Brain (tissue), 1 donor: ENCODE data around the gene DTYMK.

- RRBS = 29% methylated on average over 5 of the region's 13 CpGs
Measured at GRCh38 chr2:241542269-241542508, 16.4 kb upstream of the BOK start.

DNA sequence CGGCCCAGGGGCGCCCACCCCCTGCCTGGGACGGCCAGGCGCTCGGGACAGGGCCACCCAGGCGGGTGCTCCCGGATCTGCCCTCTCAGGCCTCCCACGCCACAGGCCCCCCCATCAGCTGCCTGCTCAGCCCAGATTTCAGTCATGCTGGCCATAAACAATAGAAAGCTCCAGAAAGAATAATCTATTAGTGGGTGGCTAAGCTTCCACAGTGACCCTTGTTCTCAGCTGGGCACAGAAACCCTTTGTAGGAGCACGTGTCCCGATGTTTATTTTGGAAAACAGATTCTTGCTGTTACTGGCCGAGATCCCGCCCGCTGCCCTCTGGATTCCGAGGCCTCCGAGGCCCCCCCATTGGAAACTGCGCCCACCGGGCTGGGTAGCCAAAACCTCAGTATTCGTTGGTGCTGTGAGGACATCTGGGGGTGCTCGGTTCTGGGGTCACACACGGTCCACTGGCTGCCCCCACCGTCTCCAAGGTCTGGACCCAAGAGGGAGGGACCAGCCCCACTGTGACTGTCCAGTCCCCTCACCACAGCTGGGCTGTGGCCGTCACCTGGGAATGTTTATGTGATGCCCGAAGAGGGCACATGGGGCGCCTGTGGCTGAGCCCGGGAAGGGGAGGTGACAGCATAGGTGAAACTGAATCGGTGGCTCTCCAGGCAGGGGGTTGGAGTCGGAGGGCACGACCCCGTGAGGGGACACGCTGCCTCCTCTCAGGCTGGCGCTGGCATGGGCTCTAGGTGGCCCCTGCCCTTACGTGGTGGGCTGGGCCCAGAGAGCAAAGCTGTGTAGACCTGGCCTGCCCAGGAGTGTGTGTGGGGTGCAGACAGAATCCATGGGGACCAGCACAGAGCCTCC lies 1.5 kb downstream of the BOK start:
- RRBS = 4% methylated on average over 7 of the region's 32 CpGs

DNA sequence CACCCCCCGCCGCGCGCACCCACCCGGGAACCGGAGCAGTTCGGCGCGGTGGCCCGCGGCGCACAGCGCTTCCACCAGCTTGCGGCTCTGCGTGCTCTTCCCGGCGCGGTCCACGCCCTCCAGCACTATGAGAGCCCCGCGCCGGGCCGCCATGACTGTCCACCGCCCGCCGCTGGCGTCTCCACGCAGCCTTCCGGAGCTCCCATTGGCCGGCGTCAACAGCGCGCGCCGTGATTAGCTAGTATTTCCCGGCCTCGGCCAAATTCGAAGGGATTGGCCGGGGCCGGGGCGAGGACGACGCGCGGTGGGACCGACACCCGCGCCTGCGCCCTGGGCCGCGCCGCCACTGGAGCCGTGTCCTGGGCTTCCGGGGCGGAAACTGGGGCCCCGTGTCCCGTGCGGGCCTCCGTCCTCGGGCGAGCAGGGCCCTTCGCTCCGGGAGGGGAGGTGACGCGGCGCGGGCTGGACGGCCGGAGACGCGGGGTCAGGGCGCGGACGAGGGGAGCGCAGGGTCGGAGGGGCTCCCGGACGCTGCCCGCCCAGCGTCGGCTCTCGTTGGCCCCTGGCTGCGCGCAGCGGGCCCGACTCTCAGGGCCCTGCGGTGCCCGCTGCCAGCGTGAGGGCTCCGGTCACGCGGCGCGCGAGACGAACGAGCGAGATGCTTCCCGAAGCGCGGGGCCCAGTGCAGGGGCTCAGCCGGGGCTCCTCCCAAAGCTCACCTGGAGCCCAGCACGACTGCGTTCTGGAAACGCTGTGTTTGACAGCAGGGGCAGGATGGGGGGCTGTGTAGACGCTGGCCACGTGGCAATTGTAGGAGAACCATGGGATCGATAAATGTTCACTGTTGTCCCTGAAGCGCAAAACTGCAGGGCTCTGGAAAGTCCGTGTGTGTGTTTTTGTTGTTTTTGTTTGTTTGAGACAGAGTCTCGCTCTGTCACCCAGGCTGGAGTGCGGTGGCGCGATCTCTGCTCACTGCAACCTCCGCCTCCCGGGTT lies at the start of gene DTYMK:
Gene DTYMK, minus strand, starts transcription at position 185 of the 995 bp plus-strand sequence.
- RRBS = 1% methylated on average over 85 of the region's 116 CpGs

DNA sequence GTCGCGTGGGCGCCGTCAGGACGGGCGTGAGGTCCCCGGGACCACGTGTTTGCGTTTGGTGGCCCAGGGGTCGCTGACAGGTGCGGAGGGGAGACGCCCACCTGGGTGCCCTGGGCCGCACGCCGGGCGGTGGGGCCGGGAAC lies 298 bp upstream of the ING5 start:
- RRBS = 1% methylated on average over 14 of the region's 17 CpGs

GRCh38 chr2:241798078-241798702 lies 10.8 kb upstream of the NEU4 start:
- RRBS = 43% methylated on average over 3 of the region's 16 CpGs

DNA sequence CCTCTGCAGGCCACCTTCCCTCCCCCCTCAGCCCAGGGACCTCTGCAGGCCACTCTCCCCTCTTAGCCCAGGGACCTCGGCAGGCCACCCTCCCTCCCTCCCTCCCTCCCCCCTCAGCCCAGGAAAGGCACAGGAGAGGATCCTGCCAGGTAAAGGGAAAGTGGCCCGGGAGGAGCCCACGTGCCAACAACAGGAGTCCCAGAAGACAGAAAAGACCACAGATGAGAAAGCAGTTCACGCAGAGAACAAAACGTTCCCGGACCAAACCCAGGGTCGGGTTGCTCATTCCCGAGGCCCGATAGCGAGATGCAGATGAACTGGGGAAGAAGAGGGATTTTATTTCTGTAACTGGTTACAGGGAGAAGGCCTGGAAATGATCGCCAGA lies 1.0 kb upstream of the NEU4 start:
- RRBS = 59% methylated on average over 5 of the region's 11 CpGs

DNA sequence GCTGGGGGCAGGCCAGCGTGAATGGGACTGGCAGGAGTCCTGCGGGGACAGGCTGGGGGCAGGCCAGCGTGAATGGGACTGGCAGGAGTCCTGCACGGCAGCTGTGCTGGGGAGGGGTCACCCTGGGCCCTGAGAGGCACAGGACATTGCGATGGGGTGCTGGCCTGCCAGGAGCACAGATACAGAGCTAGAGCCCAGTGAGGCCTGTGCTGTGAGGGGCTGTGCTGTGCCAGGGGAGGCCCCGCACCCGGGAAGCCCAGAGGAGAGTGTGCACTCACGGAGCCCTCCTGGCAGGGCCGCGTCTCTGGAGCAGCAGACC lies 1.8 kb downstream of the NEU4 start:
- RRBS = no CpG with 5 or more reads among the region's 10 CpGs

GRCh38 chr2:241843735-241844692 lies 14.7 kb downstream of the PDCD1 start:
- RRBS = 7% methylated on average over 38 of the region's 95 CpGs

GRCh38 chr2:241925910-241926435 lies 25.7 kb upstream of the FAM240C start:
- RRBS = no CpG with 5 or more reads among the region's 18 CpGs

GRCh38 chr2:242085020-242085801 lies 184.9 kb upstream of the FAM240C start:
- RRBS = no CpG with 5 or more reads among the region's 17 CpGs

DNA sequence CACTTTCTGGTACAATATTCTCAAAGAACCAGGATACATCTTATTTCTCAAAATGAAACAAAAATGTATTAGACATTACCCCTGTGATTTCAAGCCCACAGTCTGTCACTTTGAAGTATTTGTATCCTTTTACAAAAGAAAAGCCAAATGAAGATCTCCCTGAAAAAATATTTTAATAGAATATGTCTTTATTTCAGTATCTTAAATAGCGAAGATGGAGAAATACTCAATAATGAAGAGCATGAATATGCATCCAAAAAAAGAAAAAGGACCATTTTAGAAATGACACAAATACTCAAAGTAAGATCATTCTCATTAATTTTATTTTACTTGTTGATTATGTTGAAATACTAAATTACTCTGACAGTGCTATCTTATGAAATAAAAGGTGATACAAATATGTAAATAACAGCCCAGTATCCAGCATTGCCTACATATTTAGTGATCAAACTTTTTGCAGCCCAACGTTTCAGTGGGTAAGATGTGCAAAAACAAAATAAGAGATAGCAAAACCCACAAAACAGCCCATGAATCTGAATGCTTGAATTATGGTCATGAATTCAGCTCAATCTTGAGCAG lies 214.3 kb upstream of the FAM240C start:
- RRBS = no CpG with 5 or more reads among the region's 2 CpGs